AG09309 (cell line): ENCODE results near the genes ANKS6 and SEC61B.

GRCh38 chr9:97557479-97558238, 56.2 kb downstream of the TMOD1 start:
- RRBS: no CpG with 5 or more reads among the region's 9 CpGs

- RRBS: no CpG with 5 or more reads among the region's 16 CpGs
These were observed 674 bp downstream of the NCBP1 start for GRCh38 chr9:97634116-97634874.

GRCh38 chr9:97760824-97761700, 63.9 kb upstream of the XPA start:
- RRBS: no CpG with 5 or more reads among the region's 11 CpGs

- RRBS: 8% methylated on average over 24 of the region's 62 CpGs
These were observed 937 bp upstream of the FOXE1 start for GRCh38 chr9:97851732-97852846.

DNA sequence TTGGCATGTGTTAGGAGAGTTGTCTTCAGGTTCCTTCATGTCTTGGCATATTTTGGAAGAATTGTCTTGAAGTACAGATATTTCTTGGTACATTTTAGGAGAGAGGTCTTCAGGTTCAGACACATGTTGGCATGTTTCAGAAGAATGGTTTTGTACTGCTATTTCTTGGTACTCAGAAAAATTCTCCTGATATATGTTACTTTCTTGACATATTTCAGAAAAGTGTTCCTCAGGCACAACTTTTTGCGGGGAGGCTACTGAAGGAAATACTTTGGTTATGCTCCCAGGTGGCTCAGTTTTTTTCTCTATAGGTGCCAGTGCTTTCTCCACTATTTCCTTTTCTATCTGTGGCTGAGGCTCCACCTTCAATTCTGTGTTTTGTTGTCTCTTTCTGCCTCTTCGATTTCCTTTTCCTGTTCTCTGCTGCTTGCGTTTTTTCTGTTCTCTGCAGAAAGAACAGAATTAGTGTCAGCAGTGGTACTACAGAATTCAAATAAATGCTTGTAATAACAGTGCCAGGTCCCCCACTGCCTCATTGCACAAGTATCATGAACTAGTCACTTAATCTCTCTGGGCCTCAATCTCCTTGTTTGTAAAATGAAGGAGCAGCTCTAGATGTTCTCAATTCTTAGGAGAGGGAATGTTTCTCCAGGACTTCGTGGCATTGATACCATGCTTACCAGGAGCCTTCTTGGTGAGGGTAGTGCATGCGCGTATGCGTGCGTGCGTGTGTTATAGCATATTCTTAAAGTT, 7.0 kb downstream of the HEMGN start:
- RRBS: no CpG with 5 or more reads among the region's 9 CpGs

DNA sequence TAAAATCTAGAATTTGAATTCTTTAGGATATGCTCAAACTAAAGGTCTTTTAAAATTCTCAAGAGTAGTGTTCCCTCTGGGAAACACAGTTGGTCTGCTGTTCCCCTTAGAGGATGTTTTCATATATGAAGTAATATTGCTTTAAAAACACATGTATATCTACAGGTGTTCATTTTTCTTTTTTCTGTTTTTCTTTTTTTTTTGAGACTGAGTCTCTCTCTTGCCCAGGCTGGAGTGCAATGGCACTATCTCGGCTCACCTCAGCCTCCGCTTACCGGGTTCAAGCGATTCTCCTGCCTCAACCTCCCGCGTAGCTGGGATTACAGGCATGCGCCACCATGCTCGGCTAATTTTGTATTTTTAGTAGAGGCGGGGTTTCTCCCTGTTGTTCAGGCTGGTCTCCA, 2.5 kb downstream of the ANP32B start:
- RRBS: no CpG with 5 or more reads among the region's 9 CpGs

DNA sequence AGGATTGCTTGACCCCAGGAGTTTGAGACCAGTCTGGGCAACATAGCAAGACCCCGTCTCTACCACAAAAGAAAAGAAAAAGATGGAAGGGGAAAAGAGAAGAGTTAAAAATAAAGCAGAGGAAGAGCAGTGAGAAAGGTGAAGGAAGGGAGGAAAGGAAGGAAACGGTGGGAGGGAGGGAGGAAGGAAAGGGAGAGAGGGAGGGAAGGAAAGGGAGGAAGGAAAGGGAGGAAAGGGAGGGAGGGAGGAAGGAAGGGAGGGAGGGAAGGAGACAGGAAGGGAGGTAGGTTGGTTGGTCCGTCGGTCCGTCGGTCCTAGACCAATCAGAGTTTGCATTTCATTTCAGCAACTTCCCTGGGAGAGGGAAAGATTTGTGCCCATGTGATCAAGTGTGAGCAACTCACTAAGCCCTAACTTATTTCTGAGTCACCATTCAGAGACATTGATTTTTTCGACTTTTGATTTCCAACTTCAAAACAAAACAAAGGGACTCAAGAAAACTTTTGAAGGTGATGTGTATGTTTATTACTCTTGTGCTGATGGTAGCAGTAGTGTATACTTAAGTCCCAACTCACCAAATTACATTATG, 18.8 kb downstream of the NANS start:
- RRBS: no CpG with 5 or more reads among the region's 7 CpGs

- RRBS: no CpG with 5 or more reads among the region's 1 CpG
These were observed 11.0 kb downstream of the TRIM14 start for GRCh38 chr9:98108119-98108348.

DNA sequence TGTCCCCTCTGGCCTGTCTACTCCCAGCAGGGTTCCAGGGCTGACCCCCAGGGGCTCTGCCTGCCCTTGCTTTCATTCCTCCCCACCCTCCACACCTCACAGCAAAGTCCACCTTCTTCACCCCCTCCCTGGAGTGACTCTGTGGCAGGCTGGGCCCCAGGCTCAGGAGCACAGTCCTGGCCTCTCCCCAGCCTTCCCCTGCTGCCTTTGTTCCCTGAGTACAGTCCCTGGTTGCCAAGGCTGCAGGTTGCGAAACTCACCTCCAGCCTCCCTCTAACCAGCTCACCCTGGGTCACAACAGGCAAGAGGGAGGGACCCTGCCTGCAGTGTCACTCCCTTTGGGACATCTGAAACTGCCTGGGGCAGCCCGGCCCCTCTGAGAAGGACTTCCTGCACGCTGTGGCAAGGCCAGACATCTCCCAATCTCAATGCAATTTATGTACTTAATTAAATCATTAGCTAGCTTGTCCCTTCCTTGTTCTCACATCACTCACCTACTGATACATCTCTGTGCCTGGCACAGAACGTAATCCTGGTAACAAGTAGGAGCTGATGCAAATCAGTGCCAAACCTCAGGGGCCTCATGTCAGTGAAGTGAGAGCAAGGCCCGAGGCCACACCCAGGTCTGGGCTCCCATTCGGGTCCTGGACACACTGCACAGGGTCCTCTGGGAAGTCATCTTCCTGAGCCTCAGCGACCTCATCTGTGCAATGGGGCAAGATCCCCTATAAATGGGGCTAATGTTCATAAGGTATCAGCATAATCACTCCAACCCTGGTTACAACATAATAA, 27.3 kb upstream of the TRIM14 start:
- RRBS: no CpG with 5 or more reads among the region's 7 CpGs

GRCh38 chr9:98172523-98173285, 19.7 kb downstream of the CORO2A start:
- RRBS: no CpG with 5 or more reads among the region's 14 CpGs

GRCh38 chr9:98177003-98177422, 15.4 kb downstream of the CORO2A start:
- RRBS: no CpG with 5 or more reads among the region's 6 CpGs

- RRBS: 2% methylated on average over 28 of the region's 52 CpGs
These were observed 1.0 kb downstream of the GABBR2 start for GRCh38 chr9:98707506-98708336.

DNA sequence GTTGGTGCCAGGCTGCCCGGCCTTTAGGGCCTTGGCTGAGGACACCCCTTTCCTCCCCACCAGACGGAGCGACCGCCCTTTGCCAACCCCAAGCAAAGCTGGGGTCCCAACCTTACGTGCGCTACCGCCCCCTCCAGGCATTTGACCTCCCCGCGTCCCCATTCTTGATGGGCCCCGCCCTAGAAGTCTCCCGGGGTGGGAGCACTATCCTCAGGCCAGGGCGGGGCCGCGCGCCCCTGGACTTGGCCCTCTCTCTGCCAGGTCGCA, 838 bp upstream of the GABBR2 start:
- RRBS: no CpG with 5 or more reads among the region's 16 CpGs

DNA sequence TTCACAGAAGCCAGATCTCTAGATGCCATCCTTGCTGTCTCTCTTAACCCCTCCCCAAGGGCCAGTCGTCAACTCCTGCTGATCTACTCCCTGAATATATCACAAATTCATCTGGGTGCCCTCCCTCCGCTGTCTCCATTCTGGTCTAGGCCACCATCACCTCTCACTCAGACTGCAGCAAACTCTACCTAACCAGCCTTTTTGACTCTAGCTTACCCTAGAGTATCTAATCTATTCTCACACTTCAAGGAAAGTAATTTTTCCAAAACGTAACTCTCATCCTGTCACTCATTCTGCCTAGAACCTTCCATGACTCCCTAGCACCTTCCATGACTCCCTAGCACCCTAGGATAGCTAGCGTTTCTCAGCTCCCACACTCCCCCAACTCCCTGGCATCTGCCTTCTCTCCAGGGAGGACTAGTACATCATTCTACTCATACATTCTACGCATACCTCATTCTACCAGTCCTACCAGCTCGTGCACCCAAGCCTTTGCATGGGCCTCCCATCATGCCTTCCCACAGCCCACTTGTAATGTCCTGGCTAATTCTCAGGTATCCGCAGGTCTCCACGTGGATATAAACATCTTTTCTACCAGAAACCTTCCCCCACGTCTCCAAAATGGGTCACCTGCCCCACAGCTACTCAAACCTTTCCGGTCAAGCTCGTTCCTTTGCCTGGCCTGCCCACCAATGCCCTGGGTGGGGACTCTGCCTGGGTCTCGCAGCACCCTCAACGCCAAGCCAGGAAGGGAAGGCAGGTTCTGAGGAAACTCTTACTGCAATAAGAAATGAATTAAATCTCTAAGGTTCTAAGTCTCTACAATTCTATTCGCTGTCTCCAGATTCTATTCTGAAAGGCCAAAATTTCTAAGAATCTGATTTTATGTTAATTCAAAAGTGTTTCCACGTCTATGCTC, 1.0 kb downstream of the ANKS6 start:
- RRBS: no CpG with 5 or more reads among the region's 15 CpGs

DNA sequence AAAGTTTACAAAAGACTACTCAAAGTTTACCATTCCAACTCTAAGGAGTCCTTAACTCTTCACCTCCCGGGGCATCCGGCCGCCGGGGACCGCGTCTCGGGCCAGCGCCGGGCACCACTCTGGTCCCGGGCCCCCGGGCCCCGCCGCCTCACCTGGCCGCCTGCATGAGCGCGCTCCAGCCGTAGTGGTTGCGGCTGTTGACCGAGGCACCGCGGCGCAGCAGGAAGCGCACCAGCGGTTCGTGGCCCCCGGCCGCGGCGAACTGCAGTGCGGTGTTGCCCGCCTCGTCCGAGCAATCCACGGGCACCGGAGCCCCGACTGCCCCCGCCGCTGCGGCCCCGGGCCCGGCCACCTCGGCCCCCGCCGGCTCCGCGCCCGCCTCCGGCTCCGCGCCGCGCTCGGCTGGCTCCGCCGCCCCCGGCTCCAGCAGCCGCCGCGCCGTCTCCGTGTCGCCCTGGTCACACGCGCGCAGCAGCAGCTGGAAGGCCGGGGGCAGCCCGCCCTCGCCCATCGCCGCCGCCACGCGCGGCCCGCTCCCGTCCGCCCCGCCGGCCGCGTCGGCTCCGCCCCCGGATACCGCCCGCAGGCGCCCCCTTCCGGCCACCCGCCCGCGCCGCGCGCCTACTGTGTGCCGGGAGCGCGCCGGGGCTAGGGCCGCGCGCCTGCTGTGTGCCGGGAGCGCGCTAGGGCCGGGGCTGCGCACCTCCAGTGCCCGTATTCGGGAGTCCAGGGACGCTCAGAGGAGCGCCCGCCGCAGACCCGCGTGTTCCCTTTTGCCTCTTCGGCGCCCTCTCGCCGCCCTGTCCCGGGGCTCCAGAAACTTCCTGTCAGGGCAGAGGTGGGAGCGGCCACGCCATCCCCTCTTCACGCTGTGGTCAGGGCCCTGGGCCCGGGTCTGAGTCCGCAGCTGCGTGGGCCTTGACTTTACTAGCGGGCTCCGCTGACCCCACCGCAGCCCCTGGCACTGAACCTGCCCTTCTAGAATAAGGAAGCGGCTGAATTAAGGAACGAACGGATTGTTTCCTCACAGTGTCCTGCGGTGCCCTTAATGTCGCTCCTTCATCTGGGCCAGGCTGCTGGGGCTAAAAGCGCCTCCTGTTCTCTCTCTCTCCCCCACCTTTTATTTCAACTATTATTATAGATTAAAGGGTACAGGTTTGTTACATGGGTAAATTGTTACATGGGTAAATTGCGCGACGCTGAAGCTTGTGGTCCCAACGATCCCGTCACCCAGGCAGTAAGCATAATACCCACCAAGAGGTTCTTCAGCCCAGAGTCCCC, at the start of gene ANKS6:
ANKS6 (minus strand) TSS at position 575 of the 1,281 bp plus-strand sequence.
- RRBS: 2% methylated on average over 53 of the region's 139 CpGs

DNA sequence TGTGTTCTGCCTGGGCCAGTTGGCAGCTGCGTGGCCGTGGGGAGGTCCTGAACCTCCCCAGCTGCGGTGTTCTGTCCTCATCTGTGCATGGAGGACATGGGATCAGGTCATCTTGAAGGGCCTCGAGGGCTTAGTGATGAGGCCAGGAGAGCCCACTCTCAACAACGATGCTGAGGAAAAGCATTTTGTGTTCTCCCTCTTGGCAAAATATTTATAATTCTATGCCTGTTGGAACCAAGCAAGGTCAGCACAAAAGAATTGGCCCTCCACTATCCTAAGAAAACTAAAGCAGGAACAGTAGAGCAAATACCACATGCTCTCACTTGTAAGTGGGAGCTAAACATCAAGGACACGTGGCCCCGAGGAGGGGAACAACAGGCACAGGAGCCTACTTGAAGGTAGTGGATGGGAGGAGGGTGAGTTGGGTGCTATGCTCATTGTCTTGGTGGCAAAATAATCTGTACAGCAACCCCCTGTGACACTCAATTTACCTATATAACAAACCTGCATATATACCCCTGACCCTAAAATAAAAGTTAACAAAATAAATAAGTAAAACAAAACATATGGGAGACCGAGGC, 63.1 kb upstream of the COL15A1 start:
- RRBS: no CpG with 5 or more reads among the region's 8 CpGs

DNA sequence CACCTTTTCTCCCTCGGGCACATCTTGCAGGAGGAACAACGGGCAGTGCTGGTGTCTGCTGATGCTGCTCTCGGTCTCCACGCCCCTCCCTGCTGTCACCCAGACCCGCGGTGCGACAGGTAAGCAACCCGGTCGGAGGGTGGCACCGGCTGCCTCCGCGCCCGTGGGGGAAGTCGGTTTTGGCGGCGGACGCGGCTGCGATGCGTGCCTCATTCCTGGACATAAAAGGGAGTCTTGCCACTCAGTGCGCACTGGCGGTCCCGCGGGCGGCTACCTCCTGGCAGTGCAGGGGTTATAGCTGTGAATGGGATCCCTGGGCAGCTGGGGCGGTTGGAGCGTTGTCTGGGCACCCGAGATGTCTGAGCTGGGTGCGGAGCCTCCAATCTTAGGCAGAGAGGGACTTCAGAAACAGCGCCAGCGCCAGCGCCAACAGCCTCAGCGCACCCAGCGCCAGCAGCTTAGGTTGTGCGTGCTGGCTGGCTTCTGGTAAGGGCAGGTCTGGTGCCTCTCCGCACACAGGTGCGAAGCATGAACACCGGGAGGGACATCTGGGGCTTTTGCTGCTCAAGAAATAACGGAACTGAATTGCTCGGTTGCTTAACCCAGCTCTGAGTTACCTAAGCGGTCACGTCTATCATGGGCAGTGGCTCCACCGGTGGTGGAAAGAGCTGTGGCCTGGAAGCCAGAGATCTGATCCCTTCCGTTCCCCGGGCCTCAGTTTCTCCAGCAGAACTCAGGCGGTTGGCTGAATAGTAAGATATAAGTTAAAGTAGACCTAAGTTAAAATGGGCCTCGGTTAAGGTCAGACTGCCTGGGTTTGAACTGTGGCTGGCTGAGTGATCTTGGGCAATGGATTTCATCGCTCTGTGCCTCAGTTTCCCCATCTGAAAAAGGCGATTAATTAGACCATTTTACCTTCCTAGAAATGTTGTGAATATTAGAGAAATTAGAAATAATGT, 704 bp downstream of the COL15A1 start:
- RRBS: 3% methylated on average over 4 of the region's 49 CpGs

DNA sequence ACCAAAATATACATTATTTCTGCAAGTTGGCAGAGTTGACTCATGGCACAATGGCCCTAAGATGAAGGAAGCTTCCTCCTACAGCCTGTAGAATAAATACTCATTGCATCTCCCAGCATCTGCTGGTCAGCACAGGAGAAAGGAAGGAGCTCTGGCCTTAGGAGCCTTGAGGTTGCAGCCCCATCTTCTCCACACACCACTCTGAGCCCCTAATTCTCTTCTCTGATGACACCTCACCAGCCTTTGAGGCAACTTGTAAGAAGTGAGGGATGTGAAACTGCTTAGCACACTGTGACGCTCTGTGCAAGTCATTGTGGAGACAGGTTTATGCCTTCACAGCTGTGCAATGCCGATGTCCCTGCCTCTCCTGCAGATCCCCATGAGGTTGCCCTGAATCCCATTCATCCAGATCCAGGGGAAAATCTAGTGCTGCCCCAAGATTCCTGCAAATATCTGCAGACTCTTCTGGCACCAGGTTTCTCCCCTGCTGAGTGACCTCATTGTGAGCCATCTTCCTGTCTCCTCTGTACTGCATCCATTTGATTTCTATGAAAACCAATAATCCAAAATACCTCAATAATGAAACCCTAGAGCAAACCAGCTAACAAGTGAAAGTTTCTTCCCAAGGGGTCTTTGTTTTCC, 65.3 kb upstream of the TGFBR1 start:
- RRBS: no CpG with 5 or more reads among the region's 2 CpGs

- RRBS: 0% methylated on average over 1 of the region's 42 CpGs
These were observed at the start of gene SEC61B for GRCh38 chr9:99222124-99223020. SEC61B (plus strand) TSS chr9:99222282.

- RRBS: no CpG with 5 or more reads among the region's 8 CpGs
These were observed 3.3 kb upstream of the NR4A3 start for GRCh38 chr9:99818282-99818801.